Heart right ventricle (tissue), 2 donors: ENCODE measurements around the genes NPIPB11 and SULT1A4.

GRCh38 chr16:29262662-29263149, 143.8 kb downstream of the NPIPB11 start:
- PRO-cap, 2 experiments, result no peak in any of the 2 experiments

GRCh38 chr16:29310695-29311665, 95.5 kb downstream of the NPIPB11 start:
- PRO-cap, 2 experiments, result no peak in any of the 2 experiments

DNA sequence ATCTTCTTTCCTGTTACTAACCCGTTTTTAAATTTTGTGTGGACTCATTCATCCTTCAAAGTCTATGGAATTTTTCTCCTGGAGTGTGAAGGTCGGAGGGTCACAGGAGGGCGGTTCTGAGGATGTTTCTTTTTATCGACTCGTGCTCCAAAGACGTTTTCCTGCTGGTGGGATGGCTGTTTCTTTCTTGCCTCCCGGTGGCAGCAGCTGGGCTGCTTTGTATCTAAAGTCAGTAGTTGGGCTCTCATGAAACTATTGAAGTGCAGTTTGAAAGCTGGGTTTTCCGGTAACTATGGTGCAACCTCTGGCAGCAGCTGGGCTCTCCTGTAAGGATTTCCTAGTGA, 88.1 kb downstream of the NPIPB11 start:
- PRO-cap, 2 experiments, result no peak in any of the 2 experiments

- PRO-cap, 2 experiments, result no peak in any of the 2 experiments
Measured at GRCh38 chr16:29337250-29337825, 69.2 kb downstream of the NPIPB11 start.

GRCh38 chr16:29382066-29382429, 24.5 kb downstream of the NPIPB11 start:
- PRO-cap, 2 experiments, result no peak in any of the 2 experiments

DNA sequence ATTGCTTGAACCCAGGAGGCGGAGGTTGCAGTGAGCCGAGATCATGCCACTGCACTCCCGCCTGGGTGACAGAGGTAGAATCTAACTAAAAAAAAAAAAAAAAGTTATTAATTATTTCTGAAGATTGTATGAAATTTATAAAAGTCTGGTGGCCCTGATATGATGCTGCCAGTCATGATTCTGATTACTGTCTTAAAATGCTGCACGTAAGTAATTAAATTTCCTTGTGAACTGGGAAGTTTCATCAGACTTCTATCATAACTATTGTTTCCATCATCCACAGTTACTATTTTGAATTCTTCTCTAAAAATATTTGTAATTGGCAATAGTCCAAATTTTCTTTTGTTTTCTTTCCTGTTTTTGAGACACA, at the start of gene NPIPB11:
Gene NPIPB11 (minus strand): TSS at position 86 of the 370 bp plus-strand sequence.
- PRO-cap, 2 experiments, result no peak in any of the 2 experiments

GRCh38 chr16:29459489-29460130, at the start of gene SULT1A4:
TSS of gene SULT1A4 (plus strand) at chr16:29459913.
- PRO-cap, 2 experiments, result no peak in any of the 2 experiments

DNA sequence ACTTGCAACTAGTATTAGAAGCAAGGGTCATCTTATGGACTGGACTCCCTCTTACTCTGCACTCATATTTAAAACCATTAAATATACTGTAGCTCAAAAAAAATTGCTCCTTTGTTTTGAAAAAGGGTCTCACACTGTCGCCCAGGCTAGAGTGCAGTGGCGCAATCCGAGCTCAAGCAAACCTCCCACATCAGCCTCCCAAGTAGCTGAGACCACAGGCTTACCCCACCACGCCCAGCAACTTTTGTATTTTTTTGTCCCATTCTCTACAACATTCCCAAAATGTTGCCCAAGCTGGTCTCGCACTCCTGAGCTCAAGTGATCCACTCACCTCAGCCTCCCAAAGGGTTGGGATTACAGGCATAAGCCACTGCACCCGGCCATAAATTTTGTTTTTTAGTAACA, 91.0 kb upstream of the SPN start:
- PRO-cap, 2 experiments, result no peak in any of the 2 experiments

- PRO-cap, 2 experiments, result no peak in any of the 2 experiments
Measured at GRCh38 chr16:29607527-29608162, 55.4 kb upstream of the SPN start.

DNA sequence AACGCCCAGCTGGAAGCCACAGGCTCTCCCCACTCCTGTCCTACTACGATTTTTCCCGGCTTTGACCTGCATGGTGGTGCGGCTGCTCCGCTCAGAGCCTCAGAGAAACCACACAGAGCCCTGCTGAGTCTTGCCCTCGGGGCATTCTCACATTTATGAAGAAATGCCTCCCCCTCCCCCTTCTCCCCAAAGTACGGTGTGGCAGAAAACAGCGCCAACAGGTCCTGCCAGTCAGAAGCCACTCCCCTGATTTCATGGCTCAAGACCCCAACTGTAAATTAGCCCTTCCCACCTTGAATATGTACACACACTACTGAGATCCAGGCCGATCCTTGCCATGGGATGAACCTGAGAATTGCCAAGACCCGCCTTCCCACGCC, 51.5 kb upstream of the SPN start:
- PRO-cap, 2 experiments, result no peak in any of the 2 experiments

GRCh38 chr16:29629317-29629711, 33.7 kb upstream of the SPN start:
- PRO-cap, 2 experiments, result no peak in any of the 2 experiments

DNA sequence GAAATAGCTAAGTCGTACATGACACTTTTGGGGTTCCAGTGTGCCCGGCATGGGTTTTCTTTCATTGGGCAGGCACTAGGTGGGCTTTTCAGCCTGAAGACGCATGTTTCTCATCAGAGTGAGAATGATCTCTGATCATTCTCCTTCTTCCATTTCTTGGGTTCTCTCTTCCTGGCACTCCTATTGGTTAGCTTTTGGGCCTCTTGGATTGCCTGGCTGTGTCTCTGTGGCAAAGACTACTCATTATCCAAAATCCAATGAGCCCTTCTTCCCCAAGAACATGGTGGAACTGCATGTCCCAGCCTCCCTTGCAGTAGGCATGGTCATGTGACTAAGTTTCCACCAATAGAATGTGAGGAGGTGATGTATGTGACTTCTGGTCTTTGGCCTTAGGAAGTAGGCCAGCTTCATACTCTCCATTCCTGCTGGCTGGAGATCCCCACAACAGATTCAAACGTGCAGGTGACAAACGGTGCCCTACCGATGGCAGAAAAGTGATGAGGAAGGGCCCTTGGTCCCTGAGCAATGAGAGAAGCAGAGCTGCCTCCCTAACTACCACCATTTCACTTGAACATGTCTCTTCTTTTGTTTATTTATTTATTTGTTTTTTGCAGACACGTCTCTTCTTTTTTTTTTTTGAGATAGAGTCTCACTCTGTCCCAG, 17.4 kb upstream of the SPN start:
- PRO-cap, 2 experiments, result peak in 1 of 2 experiments; most common plus-strand start position 419 of the sequence (in 1)

DNA sequence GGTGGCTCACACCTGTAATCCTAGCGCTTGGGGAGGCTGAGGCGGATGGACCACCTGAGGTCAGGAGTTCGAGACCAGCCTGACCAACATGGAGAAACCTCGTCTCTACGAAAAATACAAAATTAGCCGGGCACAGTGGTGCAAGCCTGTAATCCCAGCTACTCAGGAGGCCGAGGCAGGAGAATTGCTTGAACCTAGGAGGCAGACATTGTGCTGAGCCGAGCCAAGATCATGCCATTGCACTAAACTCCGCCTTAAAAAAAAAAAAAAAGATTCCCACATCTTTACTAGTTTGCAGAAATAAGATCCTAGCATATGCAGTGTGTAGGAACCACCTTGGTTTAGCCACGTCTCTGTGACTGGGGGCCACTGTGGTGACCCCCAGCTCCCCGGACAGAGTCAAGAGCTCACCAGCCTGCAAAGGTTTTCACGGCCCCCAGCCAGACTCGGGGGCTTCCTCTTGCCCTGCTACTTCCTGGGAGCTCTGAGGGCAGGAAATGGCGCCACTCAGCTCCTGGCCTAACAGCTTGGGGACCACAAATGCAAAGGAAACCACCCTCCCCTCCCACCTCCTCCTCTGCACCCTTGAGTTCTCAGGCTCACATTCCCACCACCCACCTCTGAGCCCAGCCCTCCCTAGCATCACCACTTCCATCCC, 556 bp upstream of the SPN start:
- PRO-cap, 2 experiments, result no peak in any of the 2 experiments

DNA sequence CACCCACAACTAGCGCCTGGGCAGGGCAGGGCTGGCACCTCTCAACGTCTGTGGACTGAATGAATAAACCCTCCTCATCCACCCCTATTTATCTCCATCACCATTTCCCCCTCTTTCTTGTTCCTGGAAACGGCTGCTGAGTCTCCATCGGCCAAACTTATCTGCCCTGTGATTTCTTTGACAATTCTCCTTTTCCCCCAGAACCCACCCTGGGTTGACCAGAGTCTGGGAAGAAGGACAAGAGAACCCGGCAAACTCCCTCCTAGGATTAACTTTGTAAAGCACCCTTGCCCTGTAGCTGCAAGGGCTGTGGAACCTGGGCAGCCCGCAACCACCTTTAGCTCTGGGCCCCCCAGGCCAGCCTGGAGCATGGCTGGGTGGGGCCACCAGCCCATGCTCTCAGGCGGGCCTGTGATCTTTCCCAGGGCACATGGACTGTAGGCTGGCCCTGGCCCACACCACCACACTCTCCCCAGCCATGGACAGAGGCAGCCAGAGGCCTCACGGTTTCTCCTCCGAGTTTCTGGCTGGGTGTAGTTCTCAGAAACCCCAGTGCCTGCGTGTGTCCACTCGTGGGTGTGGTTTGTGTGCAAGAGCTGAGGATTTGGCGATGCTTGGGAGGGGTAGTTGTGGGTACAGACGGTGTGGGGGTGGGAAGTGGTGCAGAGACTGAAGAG, 2.5 kb downstream of the SPN start:
- PRO-cap, 2 experiments, result no peak in any of the 2 experiments

- PRO-cap, 2 experiments, result no peak in any of the 2 experiments
Measured at GRCh38 chr16:29697908-29698323, 18.9 kb downstream of the QPRT start.

DNA sequence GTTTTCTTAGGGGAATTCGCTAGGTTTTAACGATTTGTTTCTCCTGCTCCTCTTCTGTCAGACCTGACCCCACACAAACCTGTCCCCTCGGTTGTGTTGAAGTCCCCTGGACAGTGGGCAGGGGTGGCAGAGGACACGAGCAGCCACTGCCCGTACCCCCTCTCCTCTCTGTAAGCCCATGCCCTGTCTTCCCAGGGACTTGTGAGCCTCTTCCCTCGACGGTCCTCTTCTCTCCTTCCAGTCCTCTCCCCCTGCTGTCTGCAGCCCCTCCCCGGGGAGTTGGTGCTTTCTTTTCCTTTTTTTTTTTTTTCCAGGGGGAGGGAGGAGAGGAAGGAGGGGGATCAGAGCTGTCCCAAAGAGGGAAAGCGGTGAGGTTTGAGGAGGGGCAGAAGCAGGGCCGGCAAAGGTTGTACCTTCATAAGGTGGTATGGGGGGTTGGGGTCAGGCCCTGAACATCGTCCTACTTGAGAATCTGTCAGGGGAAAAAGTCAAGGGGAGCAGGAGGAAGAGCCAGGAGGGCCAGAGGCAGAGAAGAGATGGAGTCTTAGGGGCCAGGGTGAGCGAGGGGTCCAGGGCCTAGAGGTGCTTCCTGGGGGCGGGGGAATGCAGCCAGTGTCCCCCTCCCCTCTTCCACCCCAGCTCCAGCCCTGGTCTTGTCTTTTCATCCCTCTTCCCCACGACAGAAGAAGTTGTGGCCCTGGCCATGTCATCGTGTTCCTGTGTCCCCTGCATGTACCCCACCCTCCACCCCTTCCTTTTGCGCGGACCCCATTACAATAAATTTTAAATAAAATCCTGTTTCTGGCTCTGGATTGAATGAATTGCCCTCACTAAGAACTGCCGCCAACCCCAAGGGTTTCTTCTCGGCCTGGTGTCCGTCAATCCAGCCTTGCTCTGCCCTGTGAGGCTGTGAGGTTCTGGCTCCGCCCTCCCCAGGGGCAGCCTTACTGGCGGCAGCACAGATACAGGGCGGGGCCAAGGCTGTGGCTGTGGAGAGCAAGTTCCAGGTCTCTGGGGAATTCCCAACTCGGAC, 1.3 kb upstream of the PRRT2 start:
- PRO-cap, 2 experiments, result peak in 2 of 2 experiments; most common minus-strand start position 877 of the sequence (in 2)

- PRO-cap, 2 experiments, result no peak in any of the 2 experiments
Measured at GRCh38 chr16:29816969-29817362, 1.0 kb downstream of the PAGR1 start.

DNA sequence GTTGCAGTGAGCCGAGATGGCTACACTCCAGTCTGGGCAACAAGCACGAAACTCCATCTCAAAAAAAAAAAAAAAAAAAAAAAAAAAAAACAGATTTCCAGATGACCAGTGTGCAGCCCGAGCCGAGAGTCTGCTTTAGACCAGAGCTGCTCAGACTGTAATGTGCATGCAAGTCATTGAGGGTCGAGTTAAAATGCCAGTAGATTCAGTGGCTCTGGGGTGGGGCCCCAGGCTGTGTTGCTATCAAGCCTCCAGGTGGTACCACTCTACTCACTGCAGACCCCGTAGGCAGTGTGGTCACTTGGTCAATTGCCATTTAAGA, 3.9 kb downstream of the MVP start:
- PRO-cap, 2 experiments, result no peak in any of the 2 experiments

GRCh38 chr16:29846126-29846457, 16.9 kb downstream of the CDIPT start:
- PRO-cap, 2 experiments, result no peak in any of the 2 experiments

DNA sequence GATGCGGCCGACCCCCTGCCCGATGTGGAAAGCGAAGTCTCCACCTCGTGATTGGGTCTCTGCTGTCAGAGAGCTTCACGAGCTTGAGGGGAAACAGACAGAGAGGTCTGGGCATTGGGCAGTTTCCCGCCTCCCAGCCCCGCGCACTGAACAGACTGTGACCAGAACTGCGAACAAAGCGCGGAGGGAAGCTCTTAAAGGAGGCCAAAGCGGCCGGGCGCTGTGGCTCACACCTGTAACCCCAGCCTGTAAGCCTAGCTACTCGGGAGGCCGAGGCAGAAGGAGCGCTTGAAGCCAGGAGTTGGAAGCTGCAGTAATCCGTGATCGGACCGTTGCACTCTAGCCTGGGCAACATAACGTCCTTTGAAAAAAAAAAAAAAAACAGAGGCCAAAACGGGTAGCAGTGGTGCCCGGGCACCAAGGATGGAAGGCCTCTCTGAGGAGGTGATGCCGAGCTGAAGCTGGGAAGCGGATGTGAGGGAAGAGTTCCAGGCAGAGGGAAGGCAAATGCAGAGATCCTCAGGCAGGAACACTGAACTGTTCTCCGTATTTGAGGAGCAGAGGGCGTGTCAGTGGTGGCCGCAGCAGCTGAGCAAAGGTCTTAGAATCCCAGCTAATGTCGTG, 479 bp upstream of the KCTD13 start:
- PRO-cap, 2 experiments, result peak in 2 of 2 experiments; most common plus-strand start position 165 of the sequence (in 1); most common minus-strand start position 169 of the sequence (in 2)